HEK293 (cell line): ENCODE results near the gene NDUFB10.

GRCh38 chr16:1319475-1319898 lies 10.1 kb downstream of the UBE2I start:
- PRO-cap: no peak
- RRBS, 2 experiments: no CpG with 5 or more reads among the region's 15 CpGs

- PRO-cap: no peak
- RRBS, 2 experiments: 89 to 94% methylated on average over 10 of the region's 80 CpGs
These were observed 3.8 kb downstream of the TSR3 start for GRCh38 chr16:1347409-1348765.

GRCh38 chr16:1365205-1365535 lies 13.4 kb downstream of the GNPTG start:
- PRO-cap: no peak
- RRBS, 2 experiments: no CpG with 5 or more reads among the region's 13 CpGs

DNA sequence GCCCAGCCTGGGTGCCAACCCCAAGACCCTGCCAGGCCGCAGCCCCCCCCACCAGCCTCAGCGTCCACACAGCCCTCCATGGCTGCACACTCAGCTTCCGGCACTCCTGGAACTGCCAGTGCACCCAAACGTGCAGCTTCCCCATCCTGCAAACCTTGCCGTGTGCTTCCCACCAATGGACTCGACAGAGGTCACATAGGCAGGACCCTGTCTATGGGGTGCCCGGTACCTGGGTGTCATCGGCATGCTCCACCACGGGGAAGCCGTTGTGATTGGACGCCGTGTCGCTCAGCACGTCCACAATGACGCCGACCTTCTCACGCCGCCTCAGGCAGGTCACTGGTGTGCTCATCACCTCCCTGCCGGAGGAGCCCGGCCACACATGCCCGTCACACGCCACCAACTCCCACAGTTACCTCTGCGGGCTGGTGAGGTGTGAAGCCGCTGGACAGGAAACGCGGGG lies 3.8 kb upstream of the CCDC154 start:
- PRO-cap: no peak
- RRBS, 2 experiments: no CpG with 5 or more reads among the region's 26 CpGs

- PRO-cap: no peak
- RRBS, 2 experiments: 94 to 96% methylated on average over 14 to 15 of the region's 51 CpGs
These were observed 12.9 kb upstream of the CCDC154 start for GRCh38 chr16:1457051-1457795.

GRCh38 chr16:1493704-1494070 lies 527 bp downstream of the TELO2 start:
- PRO-cap: bidirectional peak, plus-strand start at chr16:1493842, minus-strand start at chr16:1493791; unidirectional peak, minus-strand start at chr16:1493952
- RRBS, 2 experiments: 2 to 11% methylated on average over 17 of the region's 33 CpGs

- PRO-cap: no peak
- RRBS, 2 experiments: 72 to 80% methylated on average over 10 of the region's 47 CpGs
These were observed 2.1 kb downstream of the TMEM204 start for GRCh38 chr16:1535246-1536357.

GRCh38 chr16:1580744-1581434 lies 31.0 kb downstream of the IFT140 start:
- PRO-cap: no peak
- RRBS, 2 experiments: no CpG with 5 or more reads among the region's 17 CpGs

DNA sequence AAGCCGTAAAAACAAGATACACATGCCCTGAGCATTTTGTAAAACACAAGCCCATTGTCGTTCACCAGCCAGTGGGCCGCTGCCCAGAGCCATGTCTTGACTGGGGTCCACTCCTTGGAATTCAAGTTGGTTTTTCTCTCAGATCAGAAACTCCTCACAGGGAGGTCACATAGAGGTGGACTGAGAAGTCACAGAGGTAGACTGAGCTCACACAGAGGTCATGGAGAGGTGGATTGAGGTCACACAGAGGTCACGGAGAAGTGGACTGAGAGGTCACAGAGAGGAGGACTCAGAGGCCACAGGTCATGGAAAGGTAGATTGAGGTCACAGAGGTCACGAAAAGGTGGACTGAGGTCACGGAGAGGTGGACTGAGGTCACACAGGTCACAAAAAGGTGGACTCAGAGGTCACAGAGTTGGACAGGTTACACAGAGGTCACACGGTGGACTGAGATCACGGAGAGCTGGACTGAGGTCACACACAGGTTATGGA lies 27.2 kb upstream of the JPT2 start:
- PRO-cap: no peak
- RRBS, 2 experiments: no CpG with 5 or more reads among the region's 8 CpGs

DNA sequence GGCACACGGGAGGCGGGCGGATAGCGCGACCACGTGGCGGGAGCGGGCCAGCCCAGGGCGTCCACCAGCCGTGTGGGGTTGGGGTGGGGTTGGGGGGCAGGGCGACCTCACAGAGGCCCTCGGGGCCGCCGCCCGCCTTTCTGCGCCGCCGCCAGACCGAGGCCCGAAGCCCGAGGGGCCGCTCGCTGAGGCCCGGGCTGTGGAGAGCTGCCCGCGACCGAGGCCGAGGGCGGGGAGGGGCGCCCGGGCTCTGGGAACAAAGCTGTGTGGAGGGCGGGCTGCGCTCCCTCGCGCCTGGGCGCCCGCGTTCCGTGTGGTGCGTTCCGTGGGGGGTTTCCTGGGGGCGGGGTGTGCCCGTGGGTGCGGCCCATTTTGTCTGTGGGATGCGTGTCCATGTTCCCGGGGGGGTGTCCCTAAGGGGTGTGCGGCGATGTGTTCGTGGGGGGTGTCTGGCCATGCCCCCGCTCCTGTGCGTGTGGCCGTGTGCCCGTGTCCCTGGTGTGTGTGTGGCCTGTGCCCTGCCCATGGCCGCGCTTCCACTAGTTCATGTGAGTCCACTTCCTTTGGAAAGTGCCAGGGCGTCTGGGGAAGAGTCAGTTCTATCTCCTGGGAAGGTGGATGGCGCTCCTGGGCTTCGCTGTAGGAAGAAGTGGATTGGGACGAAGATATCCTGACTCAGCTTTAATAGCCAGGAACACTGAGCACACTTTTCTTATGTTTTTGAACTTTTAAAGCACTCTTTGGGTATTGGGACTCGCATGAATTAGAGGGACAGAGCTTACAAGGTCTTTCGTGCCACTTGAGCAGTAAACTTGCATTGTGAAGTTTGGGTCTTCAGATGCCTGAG lies 512 bp downstream of the JPT2 start:
- PRO-cap: bidirectional peak, plus-strand start at position 154 of the sequence, minus-strand start at position 172 of the sequence; bidirectional peak, plus-strand start at position 396 of the sequence, minus-strand start at position 315 of the sequence; bidirectional peak, plus-strand start at position 562 of the sequence, minus-strand start at position 508 of the sequence
- RRBS, 2 experiments: 1 to 2% methylated on average over 8 of the region's 61 CpGs

DNA sequence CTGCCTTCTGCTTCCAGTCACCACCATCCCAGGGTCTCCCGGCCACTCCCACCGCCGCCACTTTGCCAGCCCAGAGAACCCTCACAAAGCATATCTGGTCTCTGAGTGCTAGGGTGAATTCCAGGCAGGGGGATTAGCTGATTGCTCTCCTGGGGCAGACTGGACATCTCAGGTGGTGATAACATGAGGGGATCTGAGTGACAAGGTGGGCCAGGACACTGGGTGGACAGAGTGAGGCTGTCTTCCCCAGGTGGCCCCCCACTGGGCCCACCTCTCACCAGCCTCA lies 6.4 kb downstream of the MAPK8IP3 start:
- PRO-cap: no peak
- RRBS, 2 experiments: 100% methylated on average over 1 of the region's 3 CpGs; no CpG with 5 or more reads in 1 of the 2 experiments

DNA sequence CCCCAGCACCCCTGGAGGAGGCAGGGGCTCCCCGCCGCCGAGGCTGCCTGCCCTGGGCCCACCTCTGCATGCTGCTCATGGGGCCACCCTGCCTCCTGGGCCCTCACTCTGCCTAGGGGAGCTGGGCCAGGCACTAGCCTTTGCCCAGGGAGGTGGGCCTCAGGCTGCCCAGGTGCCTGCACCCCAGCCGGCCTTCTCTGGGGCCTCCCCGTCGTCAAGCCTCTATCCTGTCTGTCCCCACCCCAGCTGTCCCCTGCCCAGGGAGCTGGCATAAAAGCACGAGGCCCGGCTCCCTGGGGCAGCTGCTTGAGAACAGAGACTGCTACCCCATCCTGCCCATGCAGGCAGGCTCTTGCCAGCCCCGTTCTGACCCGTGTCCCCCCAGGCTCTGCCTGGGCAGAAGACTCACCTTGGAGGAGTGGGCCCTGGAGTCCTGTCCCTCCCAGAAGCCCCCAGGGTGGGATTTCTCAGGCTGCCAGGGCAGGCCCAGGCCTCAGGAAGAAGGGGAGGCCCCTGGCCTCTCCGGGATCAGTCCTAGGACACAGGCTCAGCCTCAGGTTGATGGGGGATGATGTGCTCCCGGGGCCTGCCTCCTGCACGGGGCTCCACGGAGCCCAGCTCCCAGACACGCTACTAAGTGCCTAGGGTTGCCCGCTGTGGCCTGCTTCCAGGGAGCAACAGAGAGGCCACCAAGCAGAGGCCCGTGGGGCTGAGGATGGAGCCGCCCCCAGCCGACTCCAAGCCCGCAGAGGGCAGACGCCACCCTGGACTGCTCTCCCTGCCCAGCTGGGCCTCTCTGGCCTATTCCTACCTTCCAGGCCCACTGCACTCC lies 2.0 kb downstream of the NME3 start:
- PRO-cap: no peak
- RRBS, 2 experiments: 73 to 90% methylated on average over 7 of the region's 21 CpGs

- PRO-cap: bidirectional peak, plus-strand start at chr16:1959576, minus-strand start at chr16:1959409
- RRBS, 2 experiments: 2 to 3% methylated on average over 38 to 51 of the region's 94 CpGs
These were observed at the start of gene NDUFB10 for GRCh38 chr16:1959067-1960129. NDUFB10 (plus strand) TSS chr16:1959538.

DNA sequence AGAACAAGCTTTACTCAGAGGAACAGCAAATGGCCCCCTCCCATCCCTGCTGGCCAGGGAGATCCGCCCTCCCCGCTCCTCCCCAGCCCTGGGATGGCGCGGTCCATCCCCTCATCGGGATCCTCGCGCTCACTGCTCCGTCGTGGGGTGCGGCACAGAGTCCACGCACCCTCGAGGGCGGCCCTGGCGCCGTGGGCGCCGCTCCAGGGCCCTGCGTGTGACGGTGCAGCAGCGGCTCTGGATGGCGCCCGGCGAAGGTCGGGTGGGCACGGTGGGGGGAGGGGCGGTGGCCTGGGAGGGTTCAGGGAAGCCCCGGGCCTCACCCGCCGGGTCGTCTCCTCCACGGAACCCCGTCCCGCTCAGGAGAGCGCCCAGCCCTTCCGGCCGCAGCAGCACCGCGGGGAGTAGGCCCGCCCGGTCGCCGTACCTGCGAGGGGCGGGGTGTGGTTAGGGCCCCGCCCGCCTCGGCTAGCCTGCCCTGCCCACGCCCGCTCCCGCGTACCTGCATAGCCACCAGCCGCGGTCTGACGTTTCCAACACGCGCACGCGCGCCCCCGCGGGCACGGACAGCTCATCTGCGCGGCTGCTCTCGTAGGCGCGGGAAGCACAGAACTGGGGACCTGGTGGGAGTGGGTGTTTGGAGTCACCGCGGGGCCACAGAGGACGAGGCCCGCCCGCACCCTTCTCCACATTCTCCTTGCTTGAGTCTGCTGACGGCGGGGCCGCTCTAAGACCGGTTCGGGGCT lies 2.2 kb downstream of the NOXO1 start:
- PRO-cap: no peak
- RRBS, 2 experiments: 39 to 95% methylated on average over 13 of the region's 77 CpGs

DNA sequence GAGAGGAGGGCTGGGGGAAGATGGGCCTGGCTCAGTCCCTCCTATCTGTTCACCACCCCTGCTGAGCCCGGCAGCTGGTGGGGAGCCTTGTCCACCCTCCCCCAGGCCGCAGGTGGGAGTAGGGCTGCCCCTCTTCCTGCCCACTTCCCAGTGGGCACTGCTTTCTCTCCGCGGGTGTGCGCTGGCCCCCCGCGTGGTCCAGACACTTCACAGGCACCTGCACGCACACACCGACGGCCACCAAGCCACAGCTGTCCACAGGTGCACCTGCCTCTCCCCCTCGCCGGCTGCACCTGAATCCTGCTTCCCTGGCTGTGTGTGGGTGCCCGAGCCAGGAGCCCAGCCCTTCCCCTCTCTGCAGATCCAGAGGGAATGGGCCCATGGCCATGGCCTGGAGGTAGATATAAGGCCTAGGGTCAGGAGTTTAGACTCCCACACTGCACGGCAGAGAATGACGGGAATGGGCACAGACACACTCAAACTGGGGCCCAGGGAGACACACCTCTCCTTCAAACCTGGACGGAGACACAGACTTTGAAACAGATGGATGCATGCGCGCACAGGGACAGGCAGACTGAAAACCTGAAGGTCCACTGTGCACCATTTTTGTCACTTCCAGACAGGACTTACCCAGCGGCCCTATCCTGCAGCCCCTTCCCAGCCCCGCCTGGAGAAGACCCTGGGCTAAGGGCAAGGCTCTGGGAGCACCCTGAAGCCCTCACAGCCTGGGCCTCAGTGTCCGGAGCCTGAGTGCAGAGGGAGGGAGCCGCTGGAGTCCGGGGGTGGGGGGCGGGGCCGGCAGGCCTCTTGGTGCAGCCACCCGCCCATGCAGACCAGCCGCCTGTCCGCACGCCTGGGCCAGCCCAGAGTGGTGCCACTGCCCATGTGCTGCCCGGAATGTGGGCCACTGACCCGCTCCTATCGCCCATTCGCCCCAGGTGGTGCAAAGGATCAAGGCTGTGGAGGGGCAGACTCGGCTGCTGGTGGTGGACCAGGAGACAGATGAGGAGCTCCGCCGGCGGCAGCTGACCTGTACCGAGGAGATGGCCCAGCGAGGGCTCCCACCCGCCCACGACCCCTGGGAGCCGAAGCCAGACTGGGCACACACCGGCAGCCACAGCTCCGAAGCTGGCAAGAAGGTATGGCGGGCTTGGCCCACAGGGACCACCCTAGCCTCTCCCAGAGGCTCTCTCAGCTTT lies 2.3 kb downstream of the NHERF2 start:
- PRO-cap: no peak
- RRBS, 2 experiments: 76 to 87% methylated on average over 4 to 6 of the region's 45 CpGs

DNA sequence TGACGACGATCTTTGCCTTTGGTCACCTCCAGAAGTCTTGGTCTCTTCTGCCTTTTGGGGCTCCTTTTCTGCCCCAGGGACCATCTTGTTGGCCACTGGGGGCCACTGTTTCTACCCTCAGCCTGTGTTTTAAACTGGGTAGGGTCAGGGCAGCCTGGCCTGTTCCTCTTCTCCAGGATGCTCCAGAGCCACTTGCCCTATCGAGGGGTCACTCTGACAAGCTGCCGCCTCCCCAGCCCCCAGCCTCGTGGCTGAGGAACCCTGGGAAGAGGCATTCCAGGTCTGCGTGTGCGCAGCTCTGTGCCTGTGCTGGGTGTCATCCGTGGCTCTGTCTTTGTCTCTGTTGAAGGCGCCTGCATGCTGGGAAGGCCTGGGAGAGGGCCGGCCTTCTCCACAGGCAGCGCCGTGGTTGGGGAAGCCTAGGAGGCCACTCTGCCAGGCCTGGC lies 3.2 kb downstream of the NHERF2 start:
- PRO-cap: no peak
- RRBS, 2 experiments: no CpG with 5 or more reads among the region's 12 CpGs

- PRO-cap: unidirectional peak, plus-strand start at chr16:2035924
- RRBS, 2 experiments: 14 to 53% methylated on average over 4 of the region's 33 CpGs
These were observed 8.9 kb downstream of the NHERF2 start for GRCh38 chr16:2035469-2036122.

GRCh38 chr16:2036123-2036679 lies 9.5 kb downstream of the NHERF2 start:
- PRO-cap: no peak
- RRBS, 2 experiments: 78 to 91% methylated on average over 12 of the region's 31 CpGs

DNA sequence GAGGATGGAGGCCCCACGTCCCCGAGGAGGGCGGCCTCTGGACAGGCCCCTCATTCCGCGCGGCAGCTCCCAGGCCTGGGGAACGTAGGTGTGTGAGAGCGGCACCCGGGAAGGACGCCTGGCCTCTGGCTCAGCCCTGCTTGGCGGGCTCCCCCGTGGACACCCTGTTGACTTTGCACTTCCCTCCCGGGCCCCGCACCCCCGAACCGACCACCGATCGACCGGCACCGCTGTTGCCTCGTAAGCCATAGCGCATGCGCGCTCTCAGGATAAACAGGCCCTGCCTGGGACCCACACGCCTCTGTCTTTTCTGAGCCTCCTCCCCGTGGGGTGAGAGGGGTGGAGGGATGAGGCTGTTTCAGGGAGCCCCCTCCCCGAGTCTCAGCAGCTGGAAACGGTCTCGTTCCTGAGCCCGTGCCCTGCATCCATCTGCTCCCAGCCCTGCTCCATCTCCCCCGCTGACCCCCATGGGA lies 8.9 kb downstream of the NTHL1 start:
- PRO-cap: no peak
- RRBS, 2 experiments: 87 to 94% methylated on average over 10 of the region's 31 CpGs

GRCh38 chr16:2153704-2154045 lies 1.9 kb upstream of the TRAF7 start:
- PRO-cap: bidirectional peak, plus-strand start at chr16:2153796, minus-strand start at chr16:2153671
- RRBS, 2 experiments: no CpG with 5 or more reads among the region's 8 CpGs